Placental epithelial cell (primary cell): ENCODE measurements around a stretch of chr11.

DNA sequence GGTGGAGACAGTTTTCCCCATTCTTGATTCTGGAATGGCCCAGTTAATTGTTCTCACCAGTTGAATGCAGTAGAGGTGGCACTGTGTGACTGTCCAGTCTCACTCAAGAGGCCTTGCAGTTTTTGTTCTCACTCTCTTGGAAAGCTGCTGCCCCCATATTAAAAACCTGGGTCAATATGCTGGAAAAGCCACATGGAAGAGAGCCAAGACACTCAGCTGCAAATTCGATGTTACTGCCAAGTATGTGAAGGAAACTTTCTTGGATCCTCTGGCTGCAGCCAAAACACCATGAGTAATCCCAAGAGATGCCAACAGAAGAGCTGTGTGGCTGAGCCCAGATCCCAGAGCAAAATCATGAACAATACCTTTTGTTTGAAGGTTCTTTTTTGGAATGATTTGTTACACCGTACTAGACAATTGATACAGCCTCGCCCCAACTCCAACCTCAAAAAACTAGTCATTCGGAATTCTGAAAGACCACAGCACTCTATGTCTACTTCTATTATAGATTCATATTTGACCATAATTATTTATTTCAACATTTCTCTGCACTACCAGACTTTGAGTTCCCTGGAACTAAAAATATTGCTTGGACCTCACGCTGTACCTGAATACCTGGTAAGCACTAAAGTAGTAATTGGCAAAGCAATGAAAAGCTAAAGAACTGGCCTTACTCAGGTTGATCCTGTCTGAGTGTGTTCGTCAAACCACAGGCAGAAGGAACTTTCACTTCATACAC lies 378.9 kb downstream of the ETS1 start:
- CAGE, long polyA plus RNA = no peak

DNA sequence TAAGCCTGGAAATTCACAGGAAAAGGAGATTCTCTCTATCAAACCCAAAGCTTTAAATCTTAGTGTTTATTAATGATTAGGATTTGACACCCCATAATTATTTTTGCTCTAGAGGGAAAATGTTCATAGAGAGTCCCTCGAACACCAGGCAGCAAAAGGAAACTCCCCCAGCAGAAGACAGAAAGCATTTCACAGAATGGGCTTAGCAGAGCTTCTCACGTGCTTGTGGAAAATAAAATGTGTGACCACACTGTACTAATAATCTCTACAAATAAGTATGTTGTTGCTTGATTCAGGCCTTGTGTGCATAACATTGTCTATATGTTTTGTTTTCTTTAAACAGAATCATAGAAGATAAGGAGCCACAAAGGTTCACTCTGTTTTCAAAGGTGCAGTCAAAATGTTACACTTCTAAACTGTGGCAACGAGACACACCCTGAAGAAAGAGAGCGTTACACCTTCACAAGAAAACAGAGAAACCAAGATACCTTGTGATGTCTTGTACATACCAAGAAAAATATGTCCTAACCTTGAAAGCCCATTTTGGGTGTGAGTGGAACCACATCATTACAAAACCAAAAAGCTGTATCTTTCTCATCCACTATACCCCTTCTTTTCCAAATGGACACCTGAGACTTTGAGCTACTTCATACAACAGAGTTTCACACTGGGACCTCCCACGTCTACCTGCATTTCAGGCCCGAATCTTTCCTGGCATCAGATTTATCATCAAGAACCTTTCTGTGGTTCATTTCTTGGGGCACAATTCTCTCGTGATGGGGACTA lies 282.5 kb downstream of the ETS1 start:
- CAGE, long polyA plus RNA = no peak

DNA sequence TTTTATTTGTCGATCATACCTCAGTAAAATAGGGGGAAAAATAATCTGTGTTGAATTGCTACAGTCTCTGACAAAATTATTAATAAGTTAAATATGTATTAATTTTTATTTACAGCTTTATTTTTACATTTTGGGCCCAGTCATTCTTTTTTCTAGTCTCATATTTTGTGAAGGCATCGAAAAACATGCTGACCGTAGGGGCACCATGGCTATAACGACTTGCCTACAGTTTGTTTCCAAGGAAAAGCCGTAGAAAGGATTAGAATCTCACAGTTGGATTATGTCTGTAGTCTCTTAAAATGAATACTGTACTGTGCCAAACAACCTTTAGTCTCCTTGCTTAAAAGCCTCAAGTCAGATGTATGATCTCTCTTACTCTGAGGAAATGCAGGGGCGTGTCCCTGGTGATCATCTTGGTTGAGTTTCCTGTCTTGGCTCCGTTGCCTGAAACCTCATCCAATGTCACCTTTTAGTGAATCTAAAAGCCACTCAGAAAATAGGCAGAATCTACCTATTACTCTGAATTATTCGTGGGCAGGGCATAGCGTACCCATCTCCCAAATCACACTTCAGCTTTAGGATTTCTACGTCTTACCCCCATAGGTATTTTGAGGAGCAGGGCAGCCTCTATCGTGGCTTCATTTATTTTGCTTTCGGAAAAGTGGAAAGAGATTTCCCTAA lies 246.1 kb downstream of the ETS1 start:
- CAGE, long polyA plus RNA = no peak

DNA sequence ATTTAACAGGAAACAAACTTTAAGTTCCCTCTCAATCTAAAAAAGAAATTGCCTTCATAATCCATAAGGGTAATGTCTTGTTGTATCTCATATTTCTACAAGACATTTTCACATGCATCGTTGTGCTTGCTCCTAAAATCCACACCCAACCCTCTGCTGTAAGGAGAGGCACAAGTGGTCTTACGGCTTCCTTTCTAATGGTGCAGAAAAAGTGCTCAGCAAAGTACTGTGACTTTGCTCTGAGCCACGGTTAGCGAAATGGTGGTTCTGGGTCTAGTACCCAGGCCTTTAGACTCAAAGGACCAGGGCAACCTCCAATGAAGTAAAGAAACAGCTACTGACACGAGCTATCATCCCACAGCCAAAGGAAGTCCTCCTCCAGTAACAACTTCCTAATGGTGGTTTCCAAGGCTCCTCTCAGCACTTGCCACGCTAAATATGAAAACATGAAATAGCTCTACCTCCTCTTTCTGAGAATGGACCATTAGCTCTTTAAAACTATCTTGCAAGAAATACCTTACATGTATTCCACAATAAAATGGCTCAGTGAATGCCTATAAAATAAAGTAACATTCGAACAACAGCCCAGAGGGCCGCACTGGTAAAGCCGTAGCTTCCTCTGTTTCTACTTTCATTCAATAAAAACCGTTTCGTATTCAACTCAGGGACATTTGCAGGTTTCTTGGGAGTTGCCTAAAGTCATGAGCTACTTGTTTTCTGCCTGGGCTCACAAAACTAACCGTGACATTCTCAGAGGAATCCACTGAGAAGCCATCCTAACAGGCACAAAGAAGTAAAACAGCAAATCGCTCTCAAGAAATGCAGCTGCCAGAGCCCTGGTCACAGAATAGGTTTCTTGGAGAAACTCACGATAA lies 122.4 kb downstream of the ETS1 start:
- CAGE, long polyA plus RNA = no peak

- CAGE, long polyA plus RNA = no peak
Observed at GRCh38 chr11:128474650-128475029, 112.7 kb downstream of the ETS1 start.

DNA sequence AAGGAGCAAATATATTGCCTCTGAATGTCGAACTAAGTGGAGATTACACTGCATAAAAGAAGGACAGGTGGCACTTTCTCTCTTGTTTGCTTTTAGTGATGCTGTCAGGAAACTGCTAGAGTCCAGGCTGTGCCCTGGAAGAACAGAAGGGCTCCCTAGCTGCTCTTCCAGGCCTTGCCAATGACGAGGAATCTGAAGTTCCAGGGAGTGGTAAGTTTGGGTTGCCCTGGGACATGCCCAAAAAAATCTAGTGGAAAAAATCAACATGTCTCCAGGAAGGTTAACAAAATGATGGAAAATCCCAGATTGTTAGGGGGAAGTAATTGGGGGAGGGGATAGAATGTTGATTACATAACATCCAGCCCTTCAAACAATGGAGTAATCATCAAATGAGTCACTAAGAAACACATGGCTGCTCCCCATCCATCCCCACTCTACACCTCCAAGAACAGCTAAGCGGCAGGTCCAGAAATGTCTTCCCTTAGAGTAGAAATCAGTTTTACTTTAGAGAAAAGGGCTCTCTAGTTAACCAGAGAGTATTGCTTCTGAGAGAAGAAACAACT lies 95.0 kb downstream of the ETS1 start:
- CAGE, long polyA plus RNA = no peak

GRCh38 chr11:128496607-128497886 lies 90.3 kb downstream of the ETS1 start:
- CAGE, long polyA plus RNA = no peak

DNA sequence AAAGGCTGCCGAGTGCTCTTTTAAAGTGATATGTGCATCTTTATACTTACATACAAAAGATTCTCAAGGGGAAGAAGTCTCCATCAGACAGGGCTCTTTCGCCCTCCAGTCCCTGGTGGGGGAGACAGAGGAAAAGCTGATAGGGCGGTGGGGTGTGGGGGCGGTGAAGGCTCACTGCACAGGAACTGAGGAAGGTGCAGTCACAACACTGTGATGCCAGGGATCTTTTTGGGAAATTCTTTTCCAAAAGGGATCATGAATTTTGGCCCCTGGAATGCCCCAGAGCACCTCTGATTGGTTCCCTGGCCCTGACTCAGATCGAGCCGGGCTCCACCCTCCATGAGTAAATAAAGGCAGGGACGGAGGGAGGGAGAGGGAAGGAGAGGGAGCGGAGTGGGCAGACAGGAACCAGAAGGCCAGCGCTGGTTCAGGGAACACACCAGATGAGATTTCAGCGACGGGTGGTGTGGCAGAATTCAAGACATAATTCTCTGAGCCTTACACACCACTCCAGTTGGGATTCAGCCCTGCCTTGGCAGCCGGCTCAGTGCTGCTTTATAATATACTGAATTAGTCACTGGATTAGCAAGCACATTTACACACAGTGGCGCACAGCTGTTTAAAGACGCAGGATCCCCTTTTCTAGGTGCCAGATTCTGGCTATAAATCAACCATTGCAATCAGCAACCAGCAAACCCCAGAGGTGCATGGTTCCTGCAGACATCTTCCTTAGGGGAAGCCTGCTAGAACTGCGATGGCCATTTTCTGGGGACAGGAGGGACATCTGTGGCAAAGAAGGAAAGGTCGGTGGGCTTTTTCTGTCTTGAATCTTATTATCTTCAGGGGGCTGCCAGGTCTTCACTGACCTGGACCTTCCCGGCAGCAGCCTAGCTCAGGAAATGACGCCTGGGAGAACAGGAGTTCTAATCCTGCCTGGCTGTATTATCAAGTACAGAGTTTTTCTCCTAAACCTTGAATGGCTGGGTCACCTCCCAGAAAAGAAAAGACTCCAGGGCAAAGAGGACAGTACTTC lies 80.1 kb downstream of the ETS1 start:
- CAGE, long polyA plus RNA = no peak

DNA sequence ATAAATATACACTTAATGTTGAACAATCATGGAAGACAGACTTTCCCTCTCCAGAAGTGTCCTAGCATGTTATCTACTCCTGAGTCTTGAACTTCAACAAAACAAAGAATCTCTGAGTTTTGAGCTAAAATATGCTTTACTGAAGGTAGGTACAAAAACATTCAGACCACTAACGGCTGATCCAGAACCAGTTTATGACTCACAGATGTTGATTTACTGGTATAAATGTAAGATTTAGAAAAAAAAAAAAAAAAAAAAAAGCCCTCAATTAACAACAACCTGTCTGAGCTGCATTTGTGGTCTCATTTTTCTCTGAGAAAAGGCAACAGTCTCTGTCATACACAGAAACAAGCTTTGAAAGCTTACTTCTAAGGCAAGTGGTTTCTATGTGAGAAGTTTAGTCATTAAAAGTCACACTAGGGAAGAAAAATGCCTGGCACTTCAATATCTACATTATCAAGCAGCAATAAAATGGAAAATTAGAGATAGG lies 61.9 kb downstream of the ETS1 start:
- CAGE, long polyA plus RNA = no peak

DNA sequence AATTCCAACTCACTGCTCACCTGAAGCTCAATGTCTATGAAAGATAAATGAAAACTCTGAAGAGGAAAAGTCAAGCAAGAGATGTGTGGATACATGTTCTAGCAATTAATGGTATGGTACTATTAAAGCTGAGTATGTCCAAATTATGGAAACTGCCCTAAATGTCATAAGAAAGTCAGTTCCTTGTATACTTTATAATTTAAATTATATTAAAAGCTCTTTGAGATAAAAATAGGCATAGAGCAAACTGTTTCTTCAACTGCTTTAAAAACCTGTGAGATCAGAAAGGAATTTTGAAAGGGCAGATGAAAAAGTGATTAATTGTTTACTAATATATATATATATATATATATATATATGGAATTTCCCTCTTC lies 43.4 kb downstream of the ETS1 start:
- CAGE, long polyA plus RNA = no peak

- CAGE, long polyA plus RNA = no peak
Observed at GRCh38 chr11:128628063-128629220, 41.1 kb upstream of the ETS1 start.

DNA sequence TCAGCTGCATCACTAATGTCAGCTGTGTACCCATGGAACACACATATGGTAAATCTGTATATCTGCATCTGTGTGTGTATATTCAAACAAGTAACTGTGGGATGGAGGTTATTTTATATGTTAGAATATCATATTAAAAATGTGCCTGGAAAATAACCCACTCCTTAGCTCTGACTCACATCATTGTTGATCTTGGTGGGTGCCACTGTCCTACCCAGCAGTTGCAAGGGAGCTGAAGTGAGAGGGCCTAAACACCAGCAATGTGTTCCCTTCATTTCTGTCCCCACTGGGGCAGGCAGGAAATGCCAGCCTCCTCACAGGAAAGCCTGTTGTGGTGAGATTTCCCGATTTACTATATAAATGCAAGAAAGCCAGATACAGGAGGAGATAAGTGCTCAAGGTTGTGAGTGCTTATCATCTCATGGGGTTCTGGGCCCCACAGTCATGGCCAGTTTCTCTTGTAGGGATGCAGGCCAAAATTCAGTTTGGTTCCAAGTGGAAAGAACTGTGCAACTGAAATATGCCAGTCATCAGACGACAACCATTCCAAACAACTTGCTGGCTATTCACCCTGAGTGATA lies 15.9 kb upstream of the FLI1 start:
- CAGE, long polyA plus RNA = no peak

- CAGE, long polyA plus RNA = no peak
Observed at GRCh38 chr11:128685921-128686694, 7.8 kb upstream of the FLI1 start.

GRCh38 chr11:128687208-128687881 lies 6.5 kb upstream of the FLI1 start:
- CAGE, long polyA plus RNA = no peak

GRCh38 chr11:128695533-128696748 lies 2.1 kb downstream of the FLI1 start:
- CAGE, long polyA plus RNA = no peak

GRCh38 chr11:128700135-128701022 lies 6.5 kb downstream of the FLI1 start:
- CAGE, long polyA plus RNA = no peak

- CAGE, long polyA plus RNA = no peak
Observed at GRCh38 chr11:128715527-128716197, 21.8 kb downstream of the FLI1 start.

- CAGE, long polyA plus RNA = no peak
Observed at GRCh38 chr11:128730706-128731473, 37.0 kb downstream of the FLI1 start.

GRCh38 chr11:128828369-128829122 lies 38.5 kb downstream of the KCNJ1 start:
- CAGE, long polyA plus RNA = no peak

- CAGE, long polyA plus RNA = no peak
Observed at GRCh38 chr11:128841638-128842176, 25.4 kb downstream of the KCNJ1 start.